HCT116 (cell line): Measurements from ENCODE around the gene GSG1L2.

DNA sequence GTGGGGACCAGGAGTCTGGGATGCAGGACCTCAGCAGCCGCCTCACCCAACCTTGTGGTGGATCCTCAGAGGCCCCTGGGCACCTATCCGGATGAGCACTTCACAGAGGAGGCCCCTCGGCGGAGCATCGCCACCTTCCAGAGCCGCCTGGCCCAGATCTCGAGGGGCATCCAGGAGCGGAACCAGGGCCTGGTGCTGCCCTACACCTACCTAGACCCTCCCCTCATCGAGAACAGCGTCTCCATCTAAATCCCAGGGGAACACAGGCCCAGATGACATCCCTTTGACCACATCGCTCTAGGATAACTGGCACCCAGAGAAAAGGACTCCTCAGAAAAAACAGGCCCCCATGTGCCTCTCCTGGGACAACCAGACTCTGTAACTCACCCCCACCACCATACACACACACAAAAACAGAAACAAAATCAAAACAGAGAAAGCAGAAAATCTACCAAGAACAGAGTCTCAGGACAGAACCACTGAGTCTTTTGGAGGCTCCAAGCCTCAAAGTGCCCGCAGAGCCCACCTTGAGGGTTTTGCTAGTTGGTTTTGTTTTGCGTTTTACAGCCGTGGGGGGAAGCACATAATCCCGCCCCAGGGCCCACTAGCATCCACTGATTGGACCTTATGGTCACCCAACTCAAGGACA, 9.6 kb downstream of the ALOX15B start:
- RRBS = no CpG with 5 or more reads among the region's 15 CpGs

DNA sequence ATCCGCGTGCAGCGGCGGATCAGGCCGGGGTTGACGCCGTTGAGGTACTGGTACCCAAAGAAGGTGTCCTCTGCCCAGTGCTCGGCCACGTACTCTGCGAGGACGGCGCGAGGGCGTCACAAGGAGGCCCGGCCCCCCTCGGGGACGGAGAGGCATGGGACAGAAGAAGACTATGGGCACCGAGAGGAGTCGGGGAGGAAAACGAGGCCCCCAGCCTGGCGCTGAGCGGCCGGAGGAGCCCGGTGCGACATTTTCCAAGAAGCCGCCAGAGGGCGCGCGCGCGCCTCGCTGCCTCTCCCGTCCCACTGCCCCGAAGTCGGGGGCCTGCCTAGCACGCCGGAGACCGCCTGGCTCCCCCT, 7.7 kb downstream of the ALOX12B start:
- RRBS = 2% methylated on average over 17 of the region's 38 CpGs

GRCh38 chr17:8105945-8106603, 12.2 kb downstream of the ALOXE3 start:
- RRBS = no CpG with 5 or more reads among the region's 7 CpGs

DNA sequence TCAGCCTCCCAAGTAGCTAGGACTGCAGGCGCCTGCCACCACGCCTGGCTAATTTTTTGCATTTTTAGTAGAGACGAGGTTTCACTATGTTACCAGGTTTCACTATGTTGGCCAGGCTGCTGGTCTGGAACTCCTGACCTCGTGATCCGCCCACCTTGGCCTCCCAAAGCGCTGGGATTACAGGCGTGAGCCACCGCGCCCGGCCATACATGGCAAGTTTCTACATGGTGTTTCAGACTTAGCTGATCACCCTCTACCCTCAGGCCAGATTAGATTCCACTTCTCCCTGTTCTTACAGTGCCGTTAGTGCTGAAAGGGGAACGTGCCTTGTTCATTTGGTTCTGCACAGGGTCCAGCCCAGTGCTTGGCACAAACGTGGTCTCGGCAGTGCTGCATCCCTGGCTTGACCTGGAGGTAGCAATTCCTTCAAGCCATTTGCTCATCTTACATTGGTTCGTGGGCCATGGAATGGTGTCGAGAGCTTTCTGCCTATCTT, 14.6 kb upstream of the AURKB start:
- RRBS = no CpG with 5 or more reads among the region's 16 CpGs

DNA sequence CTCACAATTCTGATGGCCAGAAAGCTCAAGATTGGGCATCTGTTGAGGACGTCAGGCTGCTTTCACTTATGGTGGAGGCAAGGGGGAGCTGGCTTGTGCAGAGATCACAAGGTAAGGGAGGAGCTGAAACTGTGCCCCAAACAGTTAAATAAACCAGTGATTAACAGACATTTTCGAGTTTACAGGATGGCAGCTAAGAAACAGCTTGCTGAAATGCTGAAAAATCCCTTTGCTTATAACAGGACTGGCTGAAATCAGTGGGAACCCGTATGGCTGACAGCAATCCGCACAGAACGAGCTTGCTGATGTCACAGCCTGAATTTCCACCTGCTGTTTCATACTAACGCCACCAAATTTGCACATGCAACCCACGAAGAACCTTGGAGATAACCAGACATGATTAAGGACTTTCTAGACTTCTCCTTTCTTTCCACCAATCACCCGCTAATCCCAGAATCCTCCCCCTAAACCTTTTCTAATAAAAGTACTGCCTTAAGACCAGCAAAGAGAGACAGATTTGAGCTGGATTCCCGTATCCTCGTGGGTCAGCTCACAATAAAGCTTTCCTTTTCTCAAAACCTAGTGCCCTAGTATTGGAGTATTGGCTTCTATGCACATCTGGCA, 1.3 kb upstream of the ODF4 start:
- RRBS = no CpG with 5 or more reads among the region's 10 CpGs

GRCh38 chr17:8359694-8360195, 16.8 kb downstream of the KRBA2 start:
- RRBS = no CpG with 5 or more reads among the region's 5 CpGs

DNA sequence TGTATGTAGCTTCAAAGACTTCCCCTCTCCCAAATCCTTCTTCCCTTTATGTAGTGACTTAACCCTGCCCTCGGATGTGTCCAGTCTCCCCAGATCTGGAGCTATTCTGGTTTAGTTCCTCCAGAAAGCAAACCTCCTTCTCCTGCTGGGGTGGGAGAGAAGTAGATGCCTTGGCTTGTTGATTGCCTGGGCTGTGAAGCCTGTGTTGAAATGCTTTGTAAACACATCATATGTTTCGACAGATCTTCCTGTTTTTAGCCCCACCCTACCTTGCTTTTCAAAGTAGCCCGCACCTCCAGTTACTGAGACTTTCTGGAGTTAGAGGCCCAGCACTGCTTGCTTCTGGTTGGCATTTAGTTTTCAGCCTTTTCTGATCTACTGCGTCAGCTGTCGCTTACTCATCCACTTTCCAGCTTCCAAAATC, 17.9 kb upstream of the NDEL1 start:
- RRBS = no CpG with 5 or more reads among the region's 5 CpGs

DNA sequence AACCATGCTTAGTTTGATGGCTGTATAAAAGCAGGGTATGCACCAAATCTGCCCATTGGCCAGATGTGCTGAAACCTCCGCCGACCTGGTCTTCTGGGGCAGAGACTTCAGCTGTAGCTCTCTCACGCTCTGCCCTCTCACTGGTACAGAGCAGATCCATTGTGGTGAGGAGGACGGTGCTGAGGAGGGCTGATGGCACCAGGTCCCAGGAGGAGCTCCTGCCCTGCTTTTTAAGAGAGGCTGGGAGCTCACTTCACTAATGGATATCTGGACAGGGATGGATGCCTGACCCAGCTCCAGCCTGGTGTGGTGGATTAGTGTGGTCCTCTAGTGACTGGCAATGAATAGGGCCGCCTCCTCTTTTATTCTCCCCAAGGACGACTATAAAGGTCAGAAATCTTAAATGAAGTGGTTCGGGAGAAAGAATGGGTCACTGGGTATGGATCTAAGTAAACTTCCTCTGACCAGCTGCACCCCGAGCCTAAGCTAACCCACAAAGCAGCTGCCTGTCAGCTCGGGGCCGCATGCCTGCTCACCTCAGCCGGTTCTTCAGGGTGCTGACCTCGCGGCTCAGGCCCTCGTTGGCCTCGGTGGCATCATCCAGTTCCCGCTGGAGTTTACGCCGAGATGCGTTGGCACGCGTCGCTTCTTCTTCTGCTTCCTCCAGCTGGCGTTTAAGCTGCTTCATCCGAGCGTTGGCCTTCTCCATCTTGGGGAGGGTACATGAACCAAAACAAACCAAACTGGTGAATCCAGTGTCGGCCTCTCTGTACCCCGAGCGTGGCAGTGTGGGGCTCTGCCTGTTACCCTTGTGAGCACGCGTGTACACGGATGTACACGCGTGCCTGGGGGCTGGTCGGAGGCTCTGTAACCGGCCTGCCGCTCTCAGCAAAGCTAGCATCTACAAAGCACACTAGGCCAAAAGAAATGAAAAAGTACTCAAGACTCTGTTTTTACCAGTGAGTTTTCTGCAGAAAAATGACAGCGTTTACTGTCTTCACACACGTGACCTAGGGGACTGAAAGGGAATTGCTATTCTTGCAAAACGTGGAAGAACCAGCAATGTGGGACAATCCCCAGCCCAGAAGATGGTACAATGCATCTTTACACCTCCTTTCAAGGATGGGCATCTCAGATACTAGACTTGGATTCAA, 41.0 kb downstream of the NDEL1 start:
- RRBS = no CpG with 5 or more reads among the region's 39 CpGs

DNA sequence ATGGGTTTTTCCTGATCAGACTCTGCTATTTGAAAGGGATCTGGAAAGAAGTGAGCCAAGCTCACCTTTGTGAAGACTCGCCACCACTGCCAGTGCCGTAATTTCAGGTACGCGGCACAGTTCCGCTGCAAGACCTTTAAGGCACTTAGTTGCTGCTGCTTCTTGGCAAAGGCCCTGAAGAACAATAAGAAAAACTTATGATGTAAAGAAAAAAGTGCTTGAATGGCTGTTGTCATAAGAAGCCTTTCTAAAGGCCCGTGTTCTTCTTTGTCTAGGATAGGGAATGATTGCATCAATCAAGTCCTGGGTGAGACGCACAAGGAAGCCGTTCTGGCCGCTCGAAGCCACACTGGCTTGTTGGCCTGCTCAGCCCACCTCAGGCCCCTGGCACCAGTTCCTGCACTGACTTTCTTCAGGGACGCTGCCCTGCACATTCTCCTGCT, 78.1 kb downstream of the NDEL1 start:
- RRBS = no CpG with 5 or more reads among the region's 11 CpGs

GRCh38 chr17:8670510-8671000, 40.0 kb upstream of the MYH10 start:
- RRBS = no CpG with 5 or more reads among the region's 8 CpGs

DNA sequence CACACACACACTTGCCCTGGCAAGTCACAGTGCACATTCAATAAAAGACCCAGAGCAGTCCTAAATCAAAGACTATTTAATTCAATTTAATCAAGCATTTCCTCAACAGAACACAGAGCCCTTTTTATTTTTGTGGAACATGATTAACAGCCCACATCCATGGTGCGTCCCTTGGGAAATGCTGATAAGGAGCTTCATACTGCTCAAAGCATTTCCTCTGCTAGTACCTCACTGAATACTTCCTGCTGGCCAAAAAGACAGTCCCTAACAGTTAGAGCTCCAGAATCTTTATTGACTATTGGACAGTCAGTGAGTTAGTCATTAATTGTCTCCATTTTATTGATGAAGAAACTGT, 43.1 kb upstream of the MYH10 start:
- RRBS = no CpG with 5 or more reads among the region's 1 CpG

GRCh38 chr17:8865149-8865894, 2.2 kb downstream of the PIK3R6 start:
- RRBS = no CpG with 5 or more reads among the region's 8 CpGs

GRCh38 chr17:8888046-8888452, 20.6 kb upstream of the PIK3R6 start:
- RRBS = no CpG with 5 or more reads among the region's 21 CpGs

DNA sequence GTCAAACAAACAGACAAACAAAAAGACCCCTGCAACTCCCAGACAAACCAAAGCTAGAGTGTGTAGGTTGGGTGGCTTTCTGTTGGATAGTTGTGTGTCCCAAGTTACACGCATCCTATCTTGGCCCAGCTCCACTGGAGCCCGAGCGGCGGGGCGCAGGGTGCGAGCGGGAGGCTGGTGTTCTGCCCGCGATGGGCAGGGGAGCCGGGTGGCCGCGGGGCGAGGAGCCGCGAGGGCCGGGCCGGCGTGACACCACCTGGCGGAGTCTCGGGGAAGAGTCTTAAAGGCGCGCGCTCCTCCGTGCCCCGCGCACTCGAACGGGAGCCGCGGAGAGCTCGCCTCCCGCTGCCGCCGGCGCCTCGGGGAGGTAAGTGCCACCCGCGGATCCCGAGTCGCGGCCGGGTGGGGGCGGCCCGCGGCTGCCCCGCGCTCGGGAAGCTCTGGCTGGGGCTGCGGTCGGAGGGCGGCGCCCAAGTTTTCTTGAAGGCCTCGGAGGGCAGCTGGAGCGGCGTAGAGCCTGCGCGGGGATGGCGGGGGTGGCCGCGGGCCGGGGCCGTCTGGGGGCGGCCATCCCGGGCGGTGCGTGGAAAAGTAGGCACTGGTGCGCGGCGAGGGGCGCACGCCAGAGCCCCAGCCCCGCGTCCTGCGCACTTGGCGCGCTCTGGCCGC, 18.4 kb upstream of the NTN1 start:
- RRBS = 98% methylated on average over 18 of the region's 77 CpGs

- RRBS = 96% methylated on average over 34 of the region's 122 CpGs
These were observed 993 bp downstream of the NTN1 start for GRCh38 chr17:9022021-9022985.

DNA sequence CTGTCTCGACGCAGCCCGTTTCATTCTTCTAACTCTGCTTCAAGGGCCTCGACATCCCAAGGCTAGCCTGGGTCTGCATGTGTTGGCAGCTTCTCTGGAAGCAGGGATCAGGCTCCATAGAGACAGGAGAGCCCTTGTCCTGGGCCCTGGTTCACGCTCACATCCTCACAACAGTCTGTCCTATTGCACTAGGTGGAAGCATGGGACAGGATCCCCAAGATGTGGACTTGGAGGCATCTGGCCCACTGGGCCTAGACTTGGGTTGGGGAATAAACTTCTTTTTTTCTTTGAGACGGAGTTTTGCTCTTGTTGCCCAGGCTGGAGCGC, 226.7 kb downstream of the NTN1 start:
- RRBS = no CpG with 5 or more reads among the region's 7 CpGs

DNA sequence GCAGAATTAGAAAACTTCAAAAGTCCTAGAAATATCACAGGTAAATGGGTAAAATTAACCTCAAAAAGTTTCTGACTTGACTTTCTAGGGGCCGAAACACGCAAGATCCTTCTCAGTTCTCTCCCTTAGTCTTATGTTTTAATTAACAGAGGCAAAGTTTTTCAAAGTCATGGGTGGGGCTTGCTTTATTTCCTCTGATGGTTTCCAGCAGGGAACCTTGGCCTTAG, 263.4 kb downstream of the NTN1 start:
- RRBS = no CpG with 5 or more reads among the region's 2 CpGs

- RRBS = no CpG with 5 or more reads among the region's 15 CpGs
These were observed at the start of gene GSG1L2 for GRCh38 chr17:9821951-9822497. Gene GSG1L2 (minus strand): TSS chr17:9822079.

GRCh38 chr17:10019672-10020523, 114.8 kb upstream of the RCVRN start:
- RRBS = 57% methylated on average over 4 of the region's 23 CpGs

GRCh38 chr17:10063462-10064644, 134.6 kb downstream of the GAS7 start:
- RRBS = 94% methylated on average over 3 of the region's 32 CpGs